PC-3 (cell line): ENCODE measurements around a stretch of chr6.

- RAMPAGE, long total RNA = no peak
These were observed 70.8 kb downstream of the SYNE1 start for GRCh38 chr6:152566367-152566703.

DNA sequence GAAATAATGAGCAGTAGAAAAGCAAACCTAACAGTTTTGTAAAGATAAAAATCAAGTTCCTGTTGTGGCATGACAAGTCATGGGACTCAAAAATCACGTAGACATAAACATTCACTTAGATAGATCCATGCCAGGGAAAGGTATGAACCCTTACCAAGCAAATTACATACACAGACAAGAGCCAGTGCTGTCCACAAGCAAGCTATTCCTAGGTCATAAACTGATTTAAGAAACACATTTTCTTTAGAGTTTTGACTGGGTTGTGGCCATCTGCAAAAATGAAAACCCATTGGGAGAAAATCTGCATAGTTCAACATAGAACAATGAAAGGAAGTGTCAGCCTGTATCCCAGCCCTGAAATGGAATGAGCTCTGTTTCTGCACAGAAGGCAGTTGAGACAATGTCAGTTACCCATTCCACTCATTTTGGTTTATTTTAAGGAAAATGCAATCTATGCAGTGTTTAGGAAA lies 2.1 kb upstream of the MYCT1 start:
- RAMPAGE, long total RNA = no peak

GRCh38 chr6:152701772-152702399 lies 4.2 kb downstream of the MYCT1 start:
- RAMPAGE, long total RNA = no peak

GRCh38 chr6:153134324-153134634 lies 3.2 kb upstream of the RGS17 start:
- RAMPAGE, long total RNA = no peak

GRCh38 chr6:153597086-153597399 lies 442.0 kb upstream of the OPRM1 start:
- RAMPAGE, long total RNA = no peak

GRCh38 chr6:154416933-154417904 lies 60.6 kb upstream of the IPCEF1 start:
- RAMPAGE, long total RNA = no peak

- RAMPAGE, long total RNA = no peak
These were observed 68.5 kb downstream of the CNKSR3 start for GRCh38 chr6:154441848-154442422.

- RAMPAGE, long total RNA = no peak
These were observed 52.7 kb downstream of the CNKSR3 start for GRCh38 chr6:154457615-154458328.

DNA sequence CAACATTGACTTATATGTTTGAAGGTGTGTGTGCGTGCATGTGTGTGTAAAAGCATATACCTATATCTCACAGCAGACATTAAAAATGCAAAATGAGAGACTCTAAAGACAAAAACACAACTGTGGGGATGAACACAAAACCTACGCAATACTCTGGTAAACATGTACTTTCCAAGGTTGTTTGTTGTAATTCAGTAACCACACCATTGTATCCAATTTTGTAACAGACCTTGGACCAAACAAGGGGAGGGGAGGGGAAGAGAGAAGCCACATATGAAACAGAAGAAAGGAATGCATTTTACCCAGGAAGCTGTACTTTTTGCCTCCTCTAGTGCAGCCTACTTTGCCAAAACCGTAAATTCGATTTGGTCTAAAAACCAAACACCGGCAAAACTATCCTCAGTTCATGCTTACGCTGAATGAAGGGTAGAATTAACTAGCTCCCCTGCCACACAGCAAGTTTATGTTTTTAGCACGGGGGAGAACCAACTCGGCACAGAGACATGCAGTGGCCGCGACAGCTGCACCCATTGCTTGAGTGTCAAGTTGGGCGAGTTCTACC lies 50.0 kb downstream of the CNKSR3 start:
- RAMPAGE, long total RNA = no peak

DNA sequence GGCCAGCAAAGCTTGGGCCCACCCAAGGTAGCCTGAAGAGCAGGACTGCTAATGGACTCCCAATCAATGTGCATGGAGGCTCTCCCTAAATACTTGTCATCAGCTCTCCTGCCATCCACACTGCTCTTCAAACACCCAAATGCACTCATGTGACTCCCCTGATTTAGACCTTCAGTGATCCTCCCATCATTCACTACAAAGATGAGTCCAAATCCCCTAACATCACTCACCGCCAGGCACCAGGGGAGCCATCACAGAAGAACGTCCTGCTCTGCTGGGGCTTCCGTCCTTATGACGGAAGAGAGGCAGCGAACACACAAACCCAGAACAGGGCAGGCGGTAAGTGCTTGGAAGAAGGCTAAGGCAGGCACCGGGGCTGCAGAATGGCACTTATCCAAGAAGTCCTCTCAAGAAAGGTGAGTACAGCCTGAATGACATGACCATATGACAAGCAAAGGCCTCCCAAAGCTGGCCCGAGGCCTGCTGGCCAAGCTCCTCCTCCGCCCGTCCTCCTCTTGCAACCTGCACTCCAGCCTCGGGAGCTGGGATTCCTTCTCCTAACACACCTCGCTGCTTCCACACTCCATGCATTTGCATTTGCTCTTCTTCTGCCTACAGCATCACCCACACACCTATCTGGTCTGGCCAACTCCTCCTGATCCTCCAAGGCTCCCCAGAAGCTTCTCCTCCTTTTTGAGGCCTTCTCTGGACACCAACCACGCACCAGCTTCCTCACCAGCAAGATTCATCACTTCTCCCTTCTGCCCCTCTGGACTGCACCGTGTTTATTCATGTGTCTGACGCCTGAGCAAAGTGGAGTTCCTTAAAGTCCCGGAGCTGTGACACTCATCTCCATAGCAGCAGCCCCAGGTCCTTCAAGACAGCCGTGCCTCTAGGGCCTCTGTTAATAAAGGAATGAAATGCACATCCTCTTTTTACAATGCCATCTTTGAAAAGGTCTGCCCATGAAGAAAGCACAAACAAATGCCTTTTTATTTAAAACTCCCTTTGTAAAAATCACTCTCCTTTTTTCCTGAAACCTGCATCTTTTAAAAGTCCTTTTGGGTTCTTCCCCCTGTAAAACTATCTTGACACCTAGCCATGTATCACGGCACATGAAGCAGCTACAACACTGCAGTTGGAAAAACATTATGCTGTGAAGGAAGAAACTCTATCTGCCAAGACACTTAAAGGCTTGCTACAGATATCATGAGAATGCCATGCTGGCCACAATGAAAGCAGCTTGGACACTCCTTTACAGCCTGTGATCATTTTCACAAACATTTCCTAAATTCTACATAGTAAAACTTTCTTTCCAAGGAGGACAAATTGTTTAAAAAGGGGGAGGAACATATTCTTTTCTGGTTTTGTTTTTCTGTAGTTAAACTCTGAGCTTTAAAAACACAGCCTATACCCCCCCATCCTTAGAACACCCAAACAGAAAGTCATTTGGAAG lies 32.3 kb downstream of the CNKSR3 start:
- RAMPAGE, long total RNA = no peak

DNA sequence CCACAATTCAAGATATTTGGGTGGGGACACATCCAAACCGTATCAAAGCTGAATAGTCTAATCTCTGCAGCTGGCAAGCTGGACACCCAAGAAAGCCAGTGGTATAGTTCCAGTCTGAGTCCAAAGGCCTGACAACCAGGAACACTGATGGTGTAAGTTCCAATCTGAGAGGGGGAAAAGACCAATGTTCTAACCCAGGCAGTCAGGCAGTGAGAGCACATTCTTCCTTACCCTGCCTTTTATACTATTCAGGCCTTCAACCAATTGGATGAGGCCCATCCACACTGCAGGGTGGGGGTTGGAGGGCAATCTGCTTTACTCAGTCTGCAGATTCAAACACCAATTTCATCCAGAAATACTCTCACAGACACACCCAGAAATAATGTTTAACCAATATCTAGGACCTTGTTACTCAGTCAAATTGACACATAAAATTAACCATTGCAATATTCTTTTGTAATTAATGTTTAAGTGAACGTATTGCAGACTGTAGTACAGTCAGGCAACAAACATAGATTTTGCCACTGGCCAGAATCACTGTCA lies 18.1 kb upstream of the CNKSR3 start:
- RAMPAGE, long total RNA = no peak

DNA sequence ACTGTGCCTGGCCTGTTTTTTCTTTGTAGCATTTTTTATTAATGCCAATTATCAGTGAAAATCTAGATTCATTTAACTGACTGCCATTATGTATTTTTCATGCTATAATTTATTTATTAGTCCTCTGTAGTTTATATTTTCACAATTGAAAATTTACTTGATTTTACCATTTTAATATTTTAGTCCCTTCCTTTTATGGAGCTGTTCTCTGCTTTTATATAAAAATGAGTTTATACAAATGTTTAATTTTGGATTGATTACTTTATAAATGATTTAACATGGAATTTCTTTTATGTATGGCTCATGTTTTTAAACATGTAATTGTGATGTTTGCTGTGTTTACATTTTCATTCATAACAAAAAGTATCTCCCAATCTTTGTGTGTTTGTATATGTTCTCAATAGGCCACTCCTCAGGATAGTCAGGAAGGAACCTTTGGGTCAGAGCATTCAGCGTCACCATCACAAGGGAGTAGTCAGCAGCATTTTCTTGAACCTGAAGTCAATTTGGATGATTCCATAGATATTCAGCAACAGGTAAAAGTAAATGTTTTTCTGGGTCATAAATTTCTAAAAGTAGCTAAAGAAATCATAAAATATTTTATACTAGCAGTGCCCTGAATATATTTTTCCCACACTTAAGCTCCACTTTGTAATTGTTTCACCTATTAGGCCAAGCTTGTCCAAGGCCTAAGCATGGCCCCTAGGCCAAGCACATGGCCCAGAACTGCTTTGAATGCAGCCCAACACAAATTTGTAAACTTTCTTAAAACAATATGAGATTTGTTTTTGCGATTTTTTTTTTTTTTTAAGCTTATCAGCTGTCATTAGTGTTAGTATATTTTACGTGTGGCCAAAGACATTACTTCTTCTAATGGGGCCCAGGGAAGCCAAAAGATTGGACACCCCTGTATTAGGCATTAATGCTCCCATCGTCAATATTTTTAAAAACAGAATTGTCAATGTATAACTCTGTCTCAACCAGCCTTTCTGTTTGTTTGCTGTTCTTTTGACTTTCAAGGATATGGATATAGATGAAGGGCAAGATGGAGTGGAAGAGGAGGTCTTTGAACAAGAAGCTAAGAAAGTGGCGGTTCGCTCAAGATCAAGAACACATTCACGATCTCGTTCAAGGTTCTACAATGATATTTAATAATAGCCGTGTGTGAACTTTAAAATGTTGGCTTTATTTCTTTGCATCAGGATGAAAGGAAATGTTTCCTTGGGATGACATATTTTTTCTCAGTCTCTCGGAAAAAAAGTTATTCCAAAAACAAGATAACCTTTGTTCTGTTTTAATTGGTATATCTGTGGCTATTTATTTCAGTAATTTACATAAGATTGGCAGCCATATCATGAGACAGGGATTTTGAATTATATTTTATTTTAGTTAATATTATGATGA lies 75.0 kb downstream of the SCAF8 start:
- RAMPAGE, long total RNA = no peak

DNA sequence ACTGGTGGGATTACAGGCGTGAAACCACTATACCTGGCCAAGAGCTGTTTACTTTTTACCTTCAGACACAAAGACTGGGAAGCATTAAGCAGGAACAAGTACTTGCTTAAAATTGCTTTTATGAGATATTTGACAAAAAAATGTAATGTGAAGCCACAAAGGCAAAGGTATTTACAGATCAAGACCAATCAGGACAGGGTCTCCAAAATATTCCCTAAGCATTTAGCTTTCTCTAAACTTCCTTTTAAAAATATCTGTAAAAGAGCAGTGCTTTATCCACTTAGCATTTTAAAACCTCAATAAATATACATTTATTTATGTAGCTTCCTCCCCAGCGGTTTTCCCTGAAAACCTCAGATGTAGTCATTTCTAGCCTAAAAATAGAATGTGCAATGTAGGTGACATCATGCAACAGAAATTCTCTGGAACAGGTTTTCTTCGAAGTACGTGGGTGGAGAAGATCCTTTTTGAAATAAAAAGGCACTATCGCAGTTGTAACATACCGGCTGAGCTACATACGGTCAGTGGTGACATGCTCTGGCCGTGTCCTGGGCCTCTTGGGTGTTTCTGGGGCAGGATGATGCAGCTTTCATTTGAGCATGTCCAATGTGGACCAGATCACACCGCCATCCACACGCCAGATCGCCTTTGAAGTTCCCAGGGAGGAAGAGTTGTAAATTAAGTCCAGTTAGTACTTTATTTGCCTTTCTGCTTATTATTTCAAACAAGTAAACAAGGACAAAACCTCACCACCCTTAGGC lies 109.7 kb upstream of the CLDN20 start:
- RAMPAGE, long total RNA = no peak

GRCh38 chr6:155176495-155177041 lies 87.2 kb upstream of the CLDN20 start:
- RAMPAGE, long total RNA = no peak

DNA sequence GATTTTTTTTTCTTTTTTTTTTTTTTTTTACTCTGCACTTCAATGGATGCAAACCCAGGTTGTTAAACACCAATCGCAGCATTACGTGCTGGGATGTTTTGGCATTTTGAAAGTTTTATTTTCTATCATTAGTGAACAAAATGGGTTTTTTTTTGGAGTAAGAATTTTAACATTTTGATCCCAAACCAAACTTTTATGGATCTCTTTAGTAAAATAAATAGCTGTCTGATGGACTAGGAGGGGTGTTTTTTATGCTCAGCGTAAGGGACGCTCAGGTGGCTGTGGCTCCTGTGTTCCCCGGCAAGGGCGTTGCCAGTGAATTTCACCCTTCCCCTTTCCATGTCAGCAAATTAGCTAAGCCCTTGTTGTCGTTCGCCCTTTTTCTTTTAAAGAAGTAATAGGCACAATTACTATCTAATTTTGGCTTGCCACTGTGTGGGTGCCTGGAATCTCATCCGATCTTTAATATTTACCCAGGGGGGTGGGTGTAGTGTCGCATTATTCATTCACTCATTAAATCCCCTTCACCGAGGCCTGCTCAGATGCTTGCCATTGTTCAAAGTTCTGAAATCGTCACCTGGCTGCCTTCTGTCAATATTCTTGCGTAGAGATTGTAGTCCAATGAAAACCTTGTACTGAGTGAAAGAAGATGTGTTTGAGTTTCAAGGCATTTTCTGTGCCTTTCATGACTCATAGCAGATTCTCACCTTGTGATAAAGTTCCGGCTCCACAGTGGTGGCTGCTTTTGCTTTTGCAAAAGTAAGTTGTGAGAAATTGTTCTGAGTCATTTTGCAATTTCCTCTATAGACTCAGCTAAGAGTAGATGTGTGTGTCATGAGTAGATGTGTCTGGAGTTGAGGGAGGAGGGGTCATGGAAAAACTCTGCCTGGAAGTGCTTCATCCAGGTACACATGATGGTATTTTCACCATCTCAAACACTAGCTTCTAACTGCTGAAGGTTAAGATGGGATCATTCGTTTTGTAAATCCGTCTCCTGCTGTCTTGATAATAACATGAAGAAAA lies 40.0 kb upstream of the CLDN20 start:
- RAMPAGE, long total RNA = no peak

DNA sequence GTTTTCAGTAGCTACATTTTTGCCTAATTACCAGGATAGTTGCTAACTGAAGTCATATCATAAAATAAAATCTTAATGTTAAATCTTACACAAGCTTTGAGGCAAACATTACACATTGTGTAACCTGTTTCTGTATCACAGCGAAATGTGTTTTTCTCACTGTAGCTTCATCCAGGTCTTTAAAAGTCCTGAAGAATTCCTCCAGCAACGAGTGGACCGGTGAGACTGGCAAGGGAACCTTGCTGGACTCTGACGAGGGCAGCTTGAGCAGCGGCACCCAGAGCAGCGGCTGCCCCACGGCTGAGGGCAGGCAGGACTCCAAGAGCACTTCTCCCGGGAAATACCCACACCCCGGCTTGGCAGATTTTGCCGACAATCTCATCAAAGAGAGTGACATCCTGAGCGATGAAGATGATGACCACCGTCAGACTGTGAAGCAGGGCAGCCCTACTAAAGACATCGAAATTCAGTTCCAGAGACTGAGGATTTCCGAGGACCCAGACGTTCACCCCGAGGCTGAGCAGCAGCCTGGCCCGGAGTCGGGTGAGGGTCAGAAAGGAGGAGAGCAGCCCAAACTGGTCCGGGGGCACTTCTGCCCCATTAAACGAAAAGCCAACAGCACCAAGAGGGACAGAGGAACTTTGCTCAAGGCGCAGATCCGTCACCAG lies 7.4 kb upstream of the CLDN20 start:
- RAMPAGE, long total RNA = no peak

GRCh38 chr6:155268094-155268582 lies 4.3 kb downstream of the CLDN20 start:
- RAMPAGE, long total RNA = no peak

DNA sequence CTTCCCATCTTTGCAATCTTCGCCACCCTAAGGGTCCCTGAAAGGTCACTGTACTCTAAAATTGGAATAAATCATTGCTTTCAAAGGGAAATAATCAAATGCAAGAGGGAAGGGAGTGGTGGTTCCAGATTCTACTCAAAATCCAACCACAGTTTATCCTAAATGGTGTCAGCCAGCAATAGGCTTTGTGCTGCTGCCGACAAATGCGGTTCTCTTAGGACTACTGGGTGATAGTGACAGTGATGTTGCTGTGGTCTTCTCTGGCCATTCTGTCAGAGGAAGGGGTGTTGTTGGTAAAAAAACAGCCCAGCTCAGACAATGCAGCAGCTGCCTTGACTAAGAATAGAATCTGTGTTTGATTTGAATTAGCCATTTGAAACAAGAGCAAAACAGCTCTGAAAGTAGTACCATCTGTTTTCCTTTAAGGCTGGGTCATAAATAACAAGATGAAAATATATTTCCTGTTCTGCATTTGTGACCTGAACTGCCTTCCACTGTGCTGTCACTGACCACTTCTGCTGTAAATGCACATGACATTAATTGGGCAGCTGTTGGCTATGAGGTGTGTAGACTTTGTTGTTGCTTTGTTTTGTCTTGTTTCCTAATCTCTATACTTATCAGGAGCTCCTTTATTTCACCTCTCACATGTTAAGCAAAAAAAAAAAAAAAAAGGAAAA lies 497.9 kb upstream of the ARID1B start:
- RAMPAGE, long total RNA = no peak

GRCh38 chr6:156686127-156686589 lies 91.0 kb upstream of the ARID1B start:
- RAMPAGE, long total RNA = no peak

DNA sequence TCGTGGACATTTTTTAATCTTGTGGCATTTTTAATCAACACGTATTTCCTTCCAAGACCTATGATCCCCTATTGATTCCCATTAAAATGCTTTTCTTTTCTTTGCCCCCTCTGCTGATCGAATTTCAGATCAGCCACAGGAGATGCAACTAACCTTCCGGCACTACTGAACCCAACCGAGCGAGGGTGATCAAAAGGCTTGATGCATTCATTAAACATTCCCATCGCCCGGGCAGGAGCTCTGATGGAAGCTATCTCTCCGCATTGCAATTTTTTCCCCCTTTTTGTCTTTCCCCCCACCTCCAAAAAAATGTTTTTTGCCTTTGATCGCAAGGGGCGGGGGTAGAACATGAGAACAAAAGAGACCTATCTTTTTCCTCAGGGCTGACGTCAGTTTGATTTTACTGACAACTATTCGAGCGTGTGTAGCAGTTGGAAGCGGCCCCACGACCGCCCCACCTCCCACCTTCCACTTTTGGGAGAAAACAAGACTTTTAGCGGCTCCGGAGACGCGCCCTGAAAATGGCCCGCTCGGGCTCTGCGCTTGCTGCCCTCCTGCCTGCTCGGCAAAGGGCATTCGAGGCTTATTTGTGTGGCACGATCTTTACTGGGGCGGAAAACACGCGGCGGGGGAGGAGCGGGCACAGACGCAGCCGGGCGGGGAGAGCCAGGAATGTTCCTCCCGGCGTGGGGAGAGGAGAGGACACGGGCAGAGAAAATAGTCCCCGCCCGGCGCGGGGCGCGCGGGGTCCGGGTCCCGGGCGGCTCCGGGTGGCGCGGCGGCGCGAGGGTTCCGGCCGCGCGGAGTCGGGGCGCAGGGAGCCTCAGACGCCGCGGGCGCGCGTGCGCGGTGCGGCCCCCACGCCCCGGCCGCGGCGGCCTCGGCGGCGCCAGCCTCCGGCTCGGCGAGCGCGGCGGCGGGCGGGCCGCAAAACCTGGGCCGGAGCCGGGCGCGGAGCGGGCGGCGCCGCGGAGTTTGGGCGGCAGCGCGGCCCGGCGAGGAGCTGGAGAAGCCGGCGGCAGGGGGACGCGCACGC lies 90.3 kb upstream of the ARID1B start:
- RAMPAGE, long total RNA = no peak